ENCODE data around the genes DRG1 and BPIFC.

GRCh38 chr22:31210666-31211494 is 1.2 kb upstream of the LIMK2 start:
- PRO-cap, 2 experiments: no peak in any of the 2 experiments

- PRO-cap, 2 experiments: no peak in any of the 2 experiments
Measured at GRCh38 chr22:31223793-31224228, 11.7 kb downstream of the LIMK2 start.

- PRO-cap, 2 experiments: no peak in any of the 2 experiments
Measured at GRCh38 chr22:31277668-31278402, 14.5 kb downstream of the PIK3IP1 start.

DNA sequence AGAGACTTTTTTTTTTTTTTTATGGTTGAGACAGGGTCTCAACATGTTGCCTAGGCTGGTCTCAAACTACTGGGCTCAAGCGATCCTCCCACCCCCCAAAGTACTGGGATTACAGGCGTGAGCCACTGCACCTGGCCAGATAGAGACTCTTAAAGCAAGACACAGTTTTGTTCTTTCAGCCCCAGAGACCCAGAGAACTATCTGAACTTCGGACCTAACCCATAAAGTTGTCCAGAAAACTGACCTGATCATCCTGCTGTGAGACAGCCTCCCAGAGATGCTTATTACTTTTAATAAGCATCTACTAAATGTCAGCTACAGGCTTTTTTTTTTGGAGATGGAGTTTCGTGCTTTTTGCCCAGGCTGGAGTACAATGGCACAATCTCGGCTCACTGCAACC is 8.7 kb downstream of the PIK3IP1 start:
- PRO-cap, 2 experiments: no peak in any of the 2 experiments

GRCh38 chr22:31284891-31285629 is 7.2 kb downstream of the PIK3IP1 start:
- PRO-cap, 2 experiments: no peak in any of the 2 experiments

GRCh38 chr22:31290803-31291603 is 1.3 kb downstream of the PIK3IP1 start:
- PRO-cap, 2 experiments: peak in 2 of 2 experiments; most common plus-strand start chr22:31290906 (in 2)

DNA sequence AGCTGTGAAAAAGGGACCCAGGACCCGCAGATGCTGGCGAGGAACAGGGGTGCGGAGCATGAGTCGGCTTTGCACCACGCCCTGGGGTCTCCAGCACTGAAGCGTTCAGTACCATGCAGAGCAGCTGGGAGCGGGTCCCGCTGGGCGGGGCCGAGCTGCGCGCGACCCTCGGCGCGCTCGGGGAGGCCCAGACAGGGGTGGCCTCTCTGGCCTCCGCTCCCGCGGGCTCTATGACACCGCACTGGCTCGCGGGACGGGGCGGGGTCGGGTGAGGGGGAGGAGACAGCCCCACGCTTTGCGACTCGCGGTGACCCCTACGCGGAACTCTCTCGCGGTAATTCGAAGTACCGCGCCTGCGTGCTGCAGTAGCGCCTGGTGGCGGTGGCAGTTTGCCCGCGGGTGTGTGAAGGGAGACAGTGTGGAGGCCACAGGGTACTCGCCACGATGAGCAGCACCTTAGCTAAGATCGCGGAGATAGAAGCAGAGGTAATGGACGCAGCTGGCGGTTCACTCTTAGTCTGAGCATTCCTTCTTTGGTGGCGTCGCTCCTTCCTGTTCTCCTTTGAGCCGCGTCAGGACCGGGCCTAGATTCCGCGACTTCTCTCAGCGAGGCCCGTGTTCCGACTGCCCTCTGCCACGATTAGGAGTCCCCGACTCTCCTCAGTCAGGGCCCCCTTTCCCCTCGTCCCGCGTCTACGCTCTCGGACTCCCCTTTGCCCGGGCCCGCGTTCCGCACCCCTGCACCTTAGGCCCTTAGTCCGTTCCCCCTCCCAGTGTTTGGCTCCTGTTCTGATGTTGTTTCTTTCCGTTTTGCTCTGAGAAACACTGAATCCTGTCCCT is at the start of gene DRG1:
TSS of gene DRG1 (plus strand) at position 365 of the 840 bp plus-strand sequence.
- PRO-cap, 2 experiments: peak in 2 of 2 experiments; most common plus-strand start position 365 of the sequence (in 1); most common minus-strand start position 230 of the sequence (in 2)

DNA sequence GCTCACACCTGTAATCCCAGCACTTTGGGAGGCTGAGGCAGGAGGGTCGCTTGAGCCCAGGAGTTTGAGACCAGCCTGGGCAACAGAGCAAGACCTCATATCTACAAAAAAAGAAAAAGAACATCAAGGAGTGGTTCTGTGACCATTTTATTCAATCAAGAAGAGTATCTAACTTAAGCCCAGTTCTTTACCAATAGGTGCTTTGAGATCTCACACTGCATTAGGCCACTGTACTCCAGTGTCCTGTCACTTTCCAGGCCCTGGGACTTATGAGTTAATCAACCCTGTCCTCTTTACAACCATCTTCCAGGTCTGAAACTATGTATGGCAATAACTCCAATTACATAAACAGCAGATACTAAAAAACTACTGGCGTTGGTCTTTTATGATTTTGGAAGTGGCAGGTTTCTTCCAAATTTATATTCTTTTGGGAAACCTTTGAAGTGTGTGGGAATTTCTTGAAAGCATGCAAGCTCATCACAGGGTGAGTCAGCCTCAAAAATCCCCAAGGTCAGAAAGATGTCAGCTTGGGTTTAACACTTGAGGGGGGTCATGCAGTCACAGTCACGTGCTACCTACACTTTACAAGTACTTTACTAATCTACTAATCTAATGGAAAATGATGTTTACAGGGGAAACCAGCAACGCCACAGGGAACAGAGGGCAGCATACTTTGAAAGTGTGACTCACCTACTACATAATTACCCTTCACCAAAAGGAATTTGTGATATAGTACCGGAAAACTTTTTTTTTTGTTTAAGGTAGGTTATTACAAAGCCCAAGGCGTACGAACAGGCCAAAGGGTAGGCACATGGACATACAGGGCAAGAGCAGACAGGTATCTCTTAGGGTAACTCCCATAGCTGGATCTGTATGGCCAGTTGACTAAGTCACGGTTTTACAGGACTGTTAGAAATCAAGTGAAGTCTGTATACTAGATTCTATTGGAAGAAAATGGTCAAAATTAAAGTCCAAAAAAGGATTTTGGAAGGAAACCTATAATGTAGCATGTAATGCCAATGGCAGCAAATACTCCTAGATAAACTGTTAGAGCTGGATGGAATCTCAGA is 15.6 kb downstream of the PISD start:
- PRO-cap, 2 experiments: peak in 1 of 2 experiments; most common plus-strand start position 812 of the sequence (in 1)

DNA sequence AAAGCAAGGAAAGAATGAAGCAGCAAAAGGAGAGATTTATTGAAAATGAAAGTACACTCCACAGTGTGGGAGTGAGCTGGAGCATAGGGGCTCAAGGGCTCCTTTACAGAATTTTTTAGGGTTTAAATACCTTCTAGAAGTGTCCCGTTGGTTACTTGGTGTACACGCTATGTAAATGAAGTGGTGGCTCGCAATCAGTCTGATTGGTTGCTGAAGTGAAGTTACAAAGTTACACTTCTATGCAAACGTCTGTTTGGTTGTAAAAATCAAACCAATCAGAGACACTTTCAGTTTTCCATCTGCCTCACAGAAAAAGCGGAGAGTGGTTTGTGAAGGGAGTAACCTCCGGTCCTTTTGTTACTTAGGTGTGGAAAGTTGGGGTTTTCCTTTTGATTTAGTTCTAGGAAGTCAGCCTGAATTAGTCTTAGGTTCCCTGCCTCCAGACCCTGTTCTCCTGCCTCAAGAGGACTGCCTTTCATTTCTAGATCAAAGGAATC is 87.7 kb downstream of the DEPDC5 start:
- PRO-cap, 2 experiments: no peak in any of the 2 experiments

DNA sequence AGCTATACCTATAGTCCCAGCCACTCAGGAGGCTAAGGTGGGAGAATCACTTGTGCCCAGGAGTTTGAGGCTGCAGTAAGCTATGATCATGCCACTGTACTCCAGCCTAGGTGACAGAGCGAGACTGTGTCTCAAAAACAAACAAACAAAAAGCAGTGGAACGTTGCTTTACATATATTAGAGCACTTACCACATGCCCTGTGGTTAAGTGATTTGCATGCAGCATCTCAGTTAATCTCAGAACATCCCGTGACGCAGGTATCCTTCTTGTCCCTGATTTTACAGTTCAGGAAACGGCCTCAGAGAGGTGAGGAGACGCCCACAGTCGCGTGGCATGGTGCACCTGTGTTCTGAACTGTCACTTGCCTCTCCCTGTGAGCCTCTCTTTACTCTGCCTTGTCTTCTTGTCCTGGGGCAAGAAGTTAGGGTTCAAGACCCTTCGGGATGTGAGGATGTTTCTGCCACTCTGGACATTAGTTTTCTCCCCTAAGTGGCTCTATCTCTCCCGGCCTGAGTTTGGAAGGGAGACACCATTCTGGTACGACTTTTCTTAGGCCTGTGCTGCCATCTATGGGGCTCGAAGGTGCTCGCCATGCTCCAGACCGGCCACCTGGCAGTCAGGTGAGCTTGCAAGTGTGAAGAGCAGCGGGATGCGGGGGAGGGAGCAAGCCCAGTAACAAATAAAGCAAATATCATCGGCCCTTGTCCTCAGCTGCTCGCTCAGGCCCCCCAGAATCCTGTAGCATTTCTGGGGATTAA is 25.5 kb downstream of the YWHAH start:
- PRO-cap, 2 experiments: no peak in any of the 2 experiments

GRCh38 chr22:32058629-32059021 is 15.6 kb downstream of the SLC5A1 start:
- PRO-cap, 2 experiments: no peak in any of the 2 experiments

DNA sequence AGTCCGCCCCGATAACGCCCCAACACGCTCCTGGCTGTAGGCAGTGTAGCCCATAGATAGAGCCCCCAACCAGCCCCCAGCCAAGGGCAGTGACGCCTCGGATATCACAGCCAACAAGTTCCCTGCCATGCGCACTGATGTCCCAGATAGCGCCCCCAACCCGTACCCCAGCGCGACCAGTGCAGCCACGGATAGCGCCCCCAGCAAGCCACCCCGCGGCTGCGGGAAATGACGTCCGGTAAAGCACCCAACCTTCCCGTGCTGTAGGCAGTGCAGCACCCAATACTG is 792 bp downstream of the RFPL2 start:
- PRO-cap, 2 experiments: no peak in any of the 2 experiments

GRCh38 chr22:32410098-32410409 is 2.0 kb downstream of the RTCB start:
- PRO-cap, 2 experiments: no peak in any of the 2 experiments

- PRO-cap, 2 experiments: no peak in any of the 2 experiments
Measured at GRCh38 chr22:32464159-32464595, at the start of gene BPIFC. TSS of gene BPIFC (minus strand) at chr22:32464446.

GRCh38 chr22:32494639-32495525 is 20.3 kb downstream of the FBXO7 start:
- PRO-cap, 2 experiments: no peak in any of the 2 experiments

DNA sequence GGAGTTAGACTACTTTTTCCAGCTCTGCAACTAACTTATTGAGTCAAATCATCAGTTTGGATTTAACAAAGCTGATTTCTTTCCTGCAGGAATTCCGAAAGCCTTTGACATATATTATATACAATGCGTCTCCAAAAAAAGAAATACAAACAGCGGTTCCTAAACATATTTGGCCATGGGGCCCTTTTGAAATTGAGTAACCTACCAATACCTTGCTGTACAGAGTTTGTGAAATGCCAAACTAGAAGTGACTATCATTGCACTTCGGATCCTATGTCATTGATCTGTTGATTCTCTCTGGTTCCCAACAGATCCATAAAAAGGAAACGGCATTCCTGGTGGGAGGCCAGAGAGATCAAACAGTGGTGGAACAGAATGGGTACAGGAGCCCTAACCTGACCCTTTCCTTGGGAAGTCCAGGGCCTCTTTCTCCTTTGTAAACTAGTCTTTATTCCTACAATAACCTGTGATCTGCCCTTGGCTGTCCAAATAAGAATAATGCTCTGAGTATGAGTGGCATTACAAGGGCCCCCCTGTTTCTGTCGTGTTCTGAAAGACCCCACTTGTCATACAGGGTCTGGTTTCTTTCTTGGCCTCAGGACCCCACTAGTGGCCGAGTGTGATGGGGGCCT is 38.0 kb downstream of the FBXO7 start:
- PRO-cap, 2 experiments: no peak in any of the 2 experiments

DNA sequence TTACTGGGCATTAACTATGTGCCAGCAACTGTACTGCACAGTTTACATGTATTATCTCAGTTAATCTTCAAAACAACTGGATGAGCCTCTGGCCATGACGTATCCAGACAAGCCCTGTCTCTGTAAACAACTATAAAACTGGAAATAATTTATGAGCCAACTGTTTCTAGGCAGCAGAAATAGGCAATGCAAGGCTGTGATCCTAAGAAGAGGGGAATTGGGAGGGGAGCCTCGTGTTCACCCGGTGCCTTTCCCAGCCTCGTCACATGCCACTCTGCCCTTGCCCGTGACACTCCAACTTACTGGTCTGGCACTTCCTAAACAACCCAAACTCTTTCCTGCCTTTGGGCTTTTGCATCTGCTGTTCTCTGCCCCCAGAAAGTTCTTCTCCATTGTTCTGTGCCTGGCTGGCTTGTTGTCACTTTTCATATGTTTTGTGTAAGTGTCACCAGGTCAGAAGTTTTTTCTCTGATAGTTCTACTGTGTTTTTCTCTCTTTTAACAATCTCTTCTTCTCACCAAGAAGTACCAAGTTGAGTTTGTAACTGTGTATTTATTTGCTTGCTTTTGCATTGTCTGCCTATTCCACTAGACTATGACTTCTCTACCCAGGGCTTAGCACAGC is 83.0 kb downstream of the FBXO7 start:
- PRO-cap, 2 experiments: peak in 1 of 2 experiments; most common plus-strand start position 205 of the sequence (in 1)

GRCh38 chr22:32564529-32564855 is 89.9 kb downstream of the FBXO7 start:
- PRO-cap, 2 experiments: no peak in any of the 2 experiments

- PRO-cap, 2 experiments: no peak in any of the 2 experiments
Measured at GRCh38 chr22:32603483-32604665, 129.3 kb downstream of the FBXO7 start.

DNA sequence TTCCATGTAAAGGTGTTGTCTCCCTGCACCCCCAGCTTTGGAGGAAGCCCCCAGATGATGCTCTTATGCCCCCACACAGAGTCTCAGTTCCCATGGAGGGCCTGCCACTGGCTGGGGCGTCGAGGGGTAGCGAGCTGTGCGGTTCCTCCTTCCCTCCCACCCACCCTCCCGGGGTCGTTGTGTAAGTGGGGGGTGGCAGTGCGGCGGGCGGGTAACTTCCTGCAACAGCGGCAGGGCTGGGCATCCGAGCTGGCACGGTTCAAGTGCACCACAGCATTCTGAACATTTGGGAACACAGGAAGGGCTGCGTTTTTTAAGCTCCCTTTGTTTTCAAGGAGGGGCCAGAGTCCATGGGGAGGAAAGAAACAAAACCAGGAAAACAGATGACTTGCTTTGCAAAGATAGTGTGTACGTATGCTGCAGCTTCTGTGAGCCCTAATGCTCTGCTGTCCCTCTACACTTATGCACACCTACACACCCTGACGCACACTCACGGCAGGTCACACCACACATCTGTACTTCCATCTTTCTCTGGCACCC is 152.4 kb downstream of the FBXO7 start:
- PRO-cap, 2 experiments: no peak in any of the 2 experiments